ENCODE results near the gene DSE.

DNA sequence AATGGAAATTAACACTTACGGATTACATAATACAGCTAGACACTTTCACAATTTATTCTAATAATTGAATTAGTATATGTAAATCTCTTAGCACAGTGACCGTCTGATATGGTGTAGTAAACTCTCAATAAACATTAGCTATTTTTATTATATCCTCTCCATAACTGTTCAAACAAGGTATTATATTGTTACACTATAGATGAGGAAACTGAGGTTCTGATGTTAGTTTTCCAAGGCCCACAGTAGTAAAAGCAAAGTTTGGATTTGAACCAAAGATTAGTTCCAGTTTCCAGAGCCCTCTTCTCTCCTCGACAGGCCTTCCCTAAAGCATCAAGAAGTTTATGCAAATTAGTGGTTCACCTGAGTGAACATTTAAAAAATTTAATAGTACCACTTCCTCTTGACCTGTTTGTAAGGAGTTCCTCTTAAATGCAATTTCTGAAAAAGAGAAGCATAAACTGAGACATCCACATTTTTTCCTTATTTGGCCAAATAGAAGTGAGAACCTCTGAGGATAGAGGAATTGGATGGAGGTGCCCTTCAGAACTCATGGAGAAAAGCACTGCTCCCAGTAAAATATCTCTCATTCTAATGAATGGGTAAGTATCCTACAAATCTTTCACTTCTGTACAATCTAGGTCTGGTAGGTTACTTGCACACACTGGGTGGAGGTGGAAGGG is 1.3 kb upstream of the DSE start:
- PRO-cap, 3 experiments = no peak in any of the 3 experiments
- RAMPAGE, long total RNA = no peak

GRCh38 chr6:116370343-116371349 is at the start of gene DSE:
Gene DSE (plus strand): TSS chr6:116370947.
- PRO-cap, 3 experiments = peak in 3 of 3 experiments; most common plus-strand start chr6:116370947 (in 3); most common minus-strand start chr6:116370824 (in 1)
- RAMPAGE, long total RNA = no peak

GRCh38 chr6:116392288-116393071 is 21.7 kb downstream of the DSE start:
- PRO-cap, 3 experiments = no peak in any of the 3 experiments
- RAMPAGE, long total RNA = no peak

DNA sequence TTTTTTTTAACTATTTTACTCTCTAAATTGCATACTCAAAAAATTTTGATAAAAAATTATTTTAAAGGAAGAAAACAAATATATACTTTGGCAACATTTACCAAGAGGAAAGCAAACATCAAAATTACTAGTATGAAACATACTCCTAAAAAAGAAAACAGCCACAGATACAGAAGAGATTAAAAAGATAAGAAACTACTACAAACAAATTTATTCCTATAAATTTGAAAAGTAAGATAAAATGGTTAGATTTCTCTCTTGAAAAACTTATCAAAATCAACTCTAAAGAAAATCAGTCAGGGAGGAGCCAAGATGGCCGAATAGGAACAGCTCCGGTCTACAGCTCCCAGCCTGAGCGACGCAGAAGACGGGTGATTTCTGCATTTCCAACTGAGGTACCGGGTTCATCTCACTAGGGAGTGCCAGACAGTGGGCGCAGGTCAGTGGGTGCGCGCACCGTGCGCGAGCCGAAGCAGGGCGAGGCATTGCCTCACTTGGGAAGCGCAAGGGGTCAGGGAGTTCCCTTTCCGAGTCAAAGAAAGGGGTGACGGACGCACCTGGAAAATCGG is 83.8 kb upstream of the VGLL2 start:
- PRO-cap, 3 experiments = no peak in any of the 3 experiments
- RAMPAGE, long total RNA = no peak

- PRO-cap, 3 experiments = no peak in any of the 3 experiments
- RAMPAGE, long total RNA = no peak
Measured at GRCh38 chr6:117270635-117271202, 5.4 kb downstream of the VGLL2 start.

DNA sequence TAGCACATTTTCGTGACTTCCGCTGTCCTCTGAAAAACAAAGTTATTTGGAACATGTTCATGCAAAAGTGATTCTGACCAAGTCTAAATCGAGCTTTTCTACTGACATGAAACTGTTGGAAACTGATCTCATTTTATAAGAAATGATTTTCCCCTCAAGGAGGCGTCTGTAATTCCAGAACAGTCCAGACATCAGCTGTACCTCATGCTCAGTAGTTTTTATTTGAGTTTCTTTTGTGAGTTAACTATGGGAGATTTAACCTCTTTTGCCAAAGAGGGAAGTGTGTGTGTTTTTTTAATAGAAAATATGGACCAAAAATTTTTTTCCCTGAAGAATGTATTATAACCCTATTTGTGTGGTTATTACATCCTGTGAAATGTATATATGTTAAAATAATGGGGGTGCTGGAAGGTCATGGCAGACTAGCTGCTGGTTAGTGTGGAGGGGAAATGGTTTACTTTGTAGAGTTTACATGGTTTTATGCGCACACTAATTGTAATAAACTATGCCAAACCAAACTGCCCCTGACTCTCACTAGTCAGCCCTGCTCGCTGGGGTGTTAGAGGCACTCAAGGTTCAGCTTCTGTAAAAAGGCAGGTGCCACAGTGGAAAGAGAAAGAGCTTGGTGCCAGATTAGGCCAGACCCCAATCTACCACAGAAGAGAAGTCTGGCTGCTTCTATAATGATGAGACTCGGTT is 52.9 kb downstream of the GOPC start:
- PRO-cap, 3 experiments = no peak in any of the 3 experiments
- RAMPAGE, long total RNA = no peak

GRCh38 chr6:117998779-117999133 is 91.7 kb downstream of the SLC35F1 start:
- PRO-cap, 3 experiments = no peak in any of the 3 experiments
- RAMPAGE, long total RNA = no peak

- PRO-cap, 3 experiments = no peak in any of the 3 experiments
- RAMPAGE, long total RNA = no peak
Measured at GRCh38 chr6:118551503-118552292, 3.6 kb downstream of the PLN start.

GRCh38 chr6:118558742-118559382 is 10.8 kb downstream of the PLN start:
- PRO-cap, 3 experiments = no peak in any of the 3 experiments
- RAMPAGE, long total RNA = no peak

GRCh38 chr6:118573876-118574763 is 26.0 kb downstream of the PLN start:
- PRO-cap, 3 experiments = no peak in any of the 3 experiments
- RAMPAGE, long total RNA = no peak

- PRO-cap, 3 experiments = no peak in any of the 3 experiments
- RAMPAGE, long total RNA = no peak
Measured at GRCh38 chr6:118664348-118664702, 12.9 kb upstream of the CEP85L start.

DNA sequence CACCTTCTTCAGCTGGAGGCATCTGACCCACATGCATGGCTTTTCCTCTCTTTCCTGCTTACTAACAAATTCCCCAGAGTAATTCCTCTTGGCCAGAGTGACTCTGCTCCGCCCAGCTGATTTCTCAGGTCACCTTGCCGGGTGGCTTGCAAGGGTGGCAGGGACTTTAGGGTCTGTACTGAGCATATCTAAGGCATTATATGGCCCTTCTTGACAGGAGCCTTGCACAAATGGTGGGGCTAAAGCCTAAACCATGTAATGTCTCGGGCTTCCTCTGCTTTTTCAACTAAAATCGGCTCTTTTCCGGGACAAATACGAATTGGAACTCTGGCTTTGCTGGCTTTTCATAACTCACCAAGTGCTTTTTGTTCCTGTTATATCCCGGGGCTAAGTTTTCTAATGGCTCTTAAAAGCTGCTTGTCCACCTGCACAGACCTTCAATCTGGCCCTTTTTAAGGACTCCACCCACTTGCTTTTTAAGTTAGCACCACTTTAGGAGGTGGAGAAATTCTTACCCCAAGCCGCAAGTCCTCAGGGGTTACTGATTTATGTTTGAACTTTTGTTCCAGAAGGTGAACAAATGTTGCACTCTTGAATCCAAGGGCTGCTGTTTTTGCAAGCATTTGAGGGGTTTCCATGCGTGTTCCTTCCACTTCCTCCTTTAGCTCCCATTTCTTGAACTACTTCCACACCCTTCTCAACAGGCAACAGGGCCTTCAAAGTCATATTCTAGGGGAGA is 37.9 kb downstream of the FAM184A start:
- PRO-cap, 3 experiments = no peak in any of the 3 experiments
- RAMPAGE, long total RNA = no peak

GRCh38 chr6:119075960-119076988 is 2.2 kb downstream of the FAM184A start:
- PRO-cap, 3 experiments = no peak in any of the 3 experiments
- RAMPAGE, long total RNA = no peak

DNA sequence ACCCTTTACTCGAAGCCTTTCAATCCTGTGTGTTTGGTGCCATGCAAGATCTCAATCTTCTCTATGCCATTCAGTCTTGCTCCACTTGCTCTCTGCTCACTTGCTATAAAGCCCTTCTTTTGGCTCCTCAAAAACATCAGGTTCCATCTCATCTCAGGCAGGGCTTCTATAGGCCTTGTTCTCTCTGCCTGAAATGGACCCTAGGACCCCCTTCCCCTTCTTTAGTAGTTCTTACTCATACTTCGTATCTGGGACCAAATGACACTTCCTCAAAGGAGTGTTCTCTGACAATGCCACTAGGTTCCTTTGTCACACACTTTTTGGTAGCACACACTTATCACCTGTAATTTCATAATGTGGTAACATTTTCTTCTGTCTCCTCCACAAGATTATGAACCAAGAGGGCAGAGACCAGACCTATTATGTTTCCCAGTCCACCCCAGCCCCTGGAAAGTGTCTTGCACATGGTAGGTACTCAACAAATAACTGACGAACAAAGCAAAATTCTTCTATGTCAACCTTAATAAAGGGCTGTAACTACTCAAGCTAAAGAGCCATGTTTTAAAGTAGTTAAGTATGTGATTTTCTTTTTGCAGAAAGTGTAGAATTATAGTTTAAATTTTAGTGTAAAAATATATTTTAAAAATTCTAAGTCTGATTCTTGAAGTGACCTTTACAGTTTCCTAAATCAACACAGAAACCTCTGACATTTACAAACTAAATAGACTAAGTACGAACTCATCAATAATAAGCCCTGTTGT is 116.9 kb upstream of the FAM184A start:
- PRO-cap, 3 experiments = no peak in any of the 3 experiments
- RAMPAGE, long total RNA = no peak

DNA sequence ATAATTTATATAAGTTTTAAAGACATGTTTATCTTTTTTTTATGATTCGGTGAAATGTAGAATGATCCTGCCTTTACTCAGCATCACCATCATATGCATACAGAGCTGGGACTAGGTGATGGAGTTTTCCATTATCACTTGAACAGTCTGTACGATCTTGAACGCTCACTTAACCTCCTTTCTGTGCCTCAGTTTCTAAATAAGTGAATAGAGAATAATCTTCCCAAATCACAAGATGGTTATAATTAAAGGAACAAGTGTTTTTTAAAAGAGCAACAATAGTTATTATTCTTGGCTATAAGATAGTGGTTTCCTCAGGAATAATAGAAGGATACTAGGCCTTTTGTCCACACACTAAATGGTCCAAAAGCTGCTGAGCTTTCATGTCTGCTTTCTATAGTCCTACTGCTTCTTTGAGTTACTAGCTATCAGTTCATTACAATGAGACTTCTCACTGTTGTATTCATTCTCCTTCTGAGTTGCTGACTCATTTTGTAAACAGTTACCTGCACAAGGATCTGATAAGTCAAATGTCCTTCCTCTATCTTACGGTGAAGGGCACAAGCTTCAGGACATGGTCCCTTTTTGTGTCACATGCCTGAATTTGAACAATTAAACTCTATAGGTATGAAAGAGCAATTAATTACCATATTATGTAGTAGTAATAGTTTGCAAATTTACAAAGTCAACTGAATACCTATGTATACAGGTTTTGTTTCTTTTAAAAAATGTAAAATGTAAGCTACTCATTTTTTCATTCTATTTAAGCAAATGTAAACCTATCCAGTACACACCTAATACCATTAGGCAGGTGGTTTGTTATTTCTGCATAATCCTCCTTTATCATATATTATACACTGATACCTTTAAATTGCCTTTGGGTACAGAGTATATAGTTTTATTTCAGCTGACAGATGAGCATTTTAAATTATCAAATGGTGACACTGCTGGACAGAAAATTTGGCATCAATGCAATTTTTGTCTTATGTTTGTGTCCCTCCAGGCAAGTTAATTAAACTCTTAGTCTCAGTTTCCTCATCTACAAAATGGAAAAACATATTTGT is 90.5 kb downstream of the MAN1A1 start:
- PRO-cap, 3 experiments = no peak in any of the 3 experiments
- RAMPAGE, long total RNA = no peak

DNA sequence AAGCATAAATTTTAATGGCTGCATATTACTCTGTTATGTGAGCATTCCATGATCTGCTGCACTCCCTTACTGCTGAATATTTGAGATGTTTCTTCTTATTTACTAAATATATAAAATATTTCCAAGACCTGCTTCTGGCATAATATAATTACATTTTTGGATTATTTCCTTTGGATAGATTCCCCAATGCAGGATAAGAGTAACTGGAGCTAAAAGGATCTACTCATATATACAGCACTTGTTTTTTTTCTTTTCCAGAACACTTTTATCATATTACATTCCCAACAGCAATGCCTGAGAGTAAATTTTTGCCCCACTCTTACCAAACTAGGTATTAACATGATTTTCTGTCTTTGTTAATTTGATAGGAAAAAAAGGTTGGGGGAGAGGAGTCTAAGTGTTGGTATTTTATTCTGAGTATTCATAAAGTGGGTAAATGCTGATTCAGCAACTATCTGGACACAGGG is 76.1 kb downstream of the MAN1A1 start:
- PRO-cap, 3 experiments = no peak in any of the 3 experiments
- RAMPAGE, long total RNA = no peak

DNA sequence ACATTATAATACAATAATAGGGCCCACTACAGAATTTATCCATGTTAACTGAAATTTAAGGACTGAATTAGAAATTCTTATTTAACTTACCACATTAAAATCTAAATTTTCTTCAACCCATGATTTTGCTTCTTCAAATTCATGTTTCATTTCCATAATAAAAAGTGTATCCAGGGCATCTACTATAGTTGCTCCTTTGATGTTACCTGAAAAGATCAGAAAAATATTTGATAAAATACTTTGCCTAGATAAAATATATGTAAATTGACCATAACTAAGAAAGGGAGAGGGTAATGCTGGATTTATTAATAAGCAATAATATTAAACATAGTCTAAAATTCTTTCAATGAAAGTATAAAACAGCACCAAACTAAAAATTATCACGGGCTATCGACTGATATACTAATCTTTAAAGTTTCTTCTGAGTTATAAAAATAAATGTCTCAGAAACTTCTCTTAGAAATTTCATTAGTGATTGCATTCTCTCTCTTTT is 47.6 kb downstream of the MAN1A1 start:
- PRO-cap, 3 experiments = no peak in any of the 3 experiments
- RAMPAGE, long total RNA = no peak

DNA sequence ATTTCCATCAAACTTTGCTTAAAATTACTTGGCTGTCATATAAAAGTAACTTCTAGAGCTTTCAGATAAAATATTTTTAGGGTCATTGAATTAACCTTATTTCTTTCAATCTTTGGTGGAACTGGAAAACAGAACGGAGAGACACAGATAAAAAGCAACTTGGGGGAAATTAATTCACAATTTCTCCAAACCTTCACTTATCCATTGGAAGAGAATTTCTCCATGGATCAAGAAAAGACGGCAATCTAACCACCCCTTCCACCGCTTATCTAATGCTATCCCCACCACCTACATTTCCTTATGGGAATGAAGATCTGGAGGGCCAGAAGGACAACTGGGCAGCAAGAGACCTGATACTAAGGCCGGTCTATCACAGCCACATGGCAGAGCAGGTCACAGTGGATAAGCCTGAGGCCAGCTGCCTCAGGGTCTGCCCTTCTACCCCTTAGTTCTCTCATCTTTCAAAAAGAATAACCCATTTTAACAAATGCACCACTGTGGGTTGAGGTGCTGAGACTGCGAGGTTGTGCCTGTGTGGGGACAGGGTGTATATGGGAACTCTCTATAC is 37.2 kb downstream of the MAN1A1 start:
- PRO-cap, 3 experiments = no peak in any of the 3 experiments
- RAMPAGE, long total RNA = no peak

GRCh38 chr6:119334740-119335443 is 14.7 kb downstream of the MAN1A1 start:
- PRO-cap, 3 experiments = no peak in any of the 3 experiments
- RAMPAGE, long total RNA = no peak

GRCh38 chr6:119340018-119340236 is 9.6 kb downstream of the MAN1A1 start:
- PRO-cap, 3 experiments = no peak in any of the 3 experiments
- RAMPAGE, long total RNA = no peak